Foreskin keratinocyte (primary cell): ENCODE results near the genes TPRKB and DCTN1.

GRCh38 chr2:72994636-72995077, 76.9 kb downstream of the SFXN5 start:
- RAMPAGE, total RNA, result no peak

- RAMPAGE, total RNA, result no peak
Observed at GRCh38 chr2:73072071-73072629, 638 bp upstream of the SFXN5 start.

- RAMPAGE, total RNA, result start-site peak on the minus strand at chr2:73737302-73737323, 99 and 65 reads in 2 replicates
Observed at GRCh38 chr2:73736586-73737798, at the start of gene TPRKB. Gene TPRKB, minus strand, starts transcription at chr2:73737345.

DNA sequence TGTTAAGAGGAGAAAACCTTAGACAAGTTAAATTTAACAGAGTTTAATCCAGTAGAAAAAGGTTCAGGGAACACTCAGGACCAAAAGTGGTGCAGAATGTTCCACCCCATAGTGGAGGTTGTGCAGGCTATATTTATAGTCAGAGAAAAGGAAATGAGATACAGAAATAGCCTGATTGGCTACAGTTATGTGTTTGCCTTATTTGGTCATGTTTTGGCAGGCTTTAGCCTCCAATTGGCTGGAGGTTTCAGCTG, 4.1 kb downstream of the STAMBP start:
- RAMPAGE, total RNA, result no peak

GRCh38 chr2:73870075-73870600, 22.7 kb upstream of the ACTG2 start:
- RAMPAGE, total RNA, result no peak

- RAMPAGE, total RNA, result no peak
Observed at GRCh38 chr2:73896270-73897050, 3.7 kb downstream of the ACTG2 start.

- RAMPAGE, total RNA, result no peak
Observed at GRCh38 chr2:73916569-73917019, 10.1 kb upstream of the DGUOK start.

- RAMPAGE, total RNA, result no peak
Observed at GRCh38 chr2:73920517-73920716, 6.3 kb upstream of the DGUOK start.

DNA sequence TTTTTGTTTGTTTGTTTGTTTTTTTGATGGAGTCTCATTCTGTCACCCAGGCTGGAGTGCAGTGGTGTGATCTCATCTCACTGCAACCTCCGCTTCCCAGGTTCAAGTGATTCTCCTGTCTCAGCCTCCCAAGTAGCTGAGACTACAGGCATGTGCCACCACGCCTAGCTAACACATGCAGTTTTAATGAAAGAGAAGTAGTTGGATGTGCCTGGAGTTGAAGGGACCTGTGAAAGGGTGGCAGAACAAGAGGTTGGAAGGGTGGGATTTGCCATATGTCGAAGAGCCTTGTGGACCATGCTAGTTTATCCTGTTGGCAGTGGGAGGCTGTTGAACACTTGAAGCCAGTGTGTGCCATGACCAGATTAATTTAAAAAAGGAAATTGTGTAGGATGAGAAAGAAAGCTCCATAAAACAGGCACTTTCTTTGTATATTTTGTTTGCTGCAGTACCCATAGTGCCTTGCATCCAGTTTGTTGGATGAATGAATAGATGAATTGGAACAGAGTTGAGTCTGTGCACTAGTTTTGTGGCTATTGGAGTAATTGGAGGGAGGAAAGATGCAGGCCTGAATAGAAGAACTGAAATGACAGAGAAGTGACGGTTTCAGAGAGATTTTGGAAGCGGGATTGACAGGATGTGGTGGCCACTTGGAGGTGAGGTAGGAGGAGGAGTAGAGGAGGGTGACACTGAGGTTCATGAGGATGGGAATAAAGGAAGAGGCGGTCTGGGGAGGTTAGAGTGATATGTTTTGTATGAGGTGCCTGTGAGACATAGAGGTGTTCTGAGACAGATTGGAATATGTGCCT, 4.8 kb downstream of the DGUOK start:
- RAMPAGE, total RNA, result no peak

- RAMPAGE, total RNA, result no peak
Observed at GRCh38 chr2:74039645-74040283, 55.1 kb downstream of the TET3 start.

- RAMPAGE, total RNA, result no peak
Observed at GRCh38 chr2:74105872-74106282, 41.8 kb downstream of the BOLA3 start.

GRCh38 chr2:74379572-74380574, at the start of gene DCTN1:
Gene DCTN1, minus strand, starts transcription at chr2:74380311.
- RAMPAGE, total RNA, result no peak

- RAMPAGE, total RNA, result no peak
Observed at GRCh38 chr2:74461358-74462342, 3.4 kb downstream of the WBP1 start.

DNA sequence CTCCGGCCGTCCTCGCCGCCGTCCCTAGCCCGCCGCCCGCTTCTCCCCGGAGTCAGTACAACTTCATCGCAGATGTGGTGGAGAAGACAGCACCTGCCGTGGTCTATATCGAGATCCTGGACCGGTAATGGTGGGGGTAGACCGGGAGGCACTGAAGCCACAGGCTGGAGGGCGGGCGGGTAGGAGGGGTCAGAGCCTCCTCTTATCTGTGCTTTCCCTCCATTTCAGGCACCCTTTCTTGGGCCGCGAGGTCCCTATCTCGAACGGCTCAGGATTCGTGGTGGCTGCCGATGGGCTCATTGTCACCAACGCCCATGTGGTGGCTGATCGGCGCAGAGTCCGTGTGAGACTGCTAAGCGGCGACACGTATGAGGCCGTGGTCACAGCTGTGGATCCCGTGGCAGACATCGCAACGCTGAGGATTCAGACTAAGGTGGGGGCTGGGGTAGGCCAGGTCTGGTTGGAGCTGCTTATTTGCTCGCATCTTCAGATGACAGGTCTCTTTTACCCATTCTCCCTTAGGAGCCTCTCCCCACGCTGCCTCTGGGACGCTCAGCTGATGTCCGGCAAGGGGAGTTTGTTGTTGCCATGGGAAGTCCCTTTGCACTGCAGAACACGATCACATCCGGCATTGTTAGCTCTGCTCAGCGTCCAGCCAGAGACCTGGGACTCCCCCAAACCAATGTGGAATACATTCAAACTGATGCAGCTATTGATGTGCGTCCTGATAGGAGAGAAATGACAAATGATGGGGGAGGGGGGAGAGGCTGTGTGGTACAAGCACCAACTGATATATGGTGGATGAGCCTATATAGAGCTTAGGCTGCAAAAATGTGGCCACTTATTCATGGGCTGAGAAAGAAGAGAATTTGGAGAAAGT, 896 bp downstream of the HTRA2 start:
- RAMPAGE, total RNA, result no peak

DNA sequence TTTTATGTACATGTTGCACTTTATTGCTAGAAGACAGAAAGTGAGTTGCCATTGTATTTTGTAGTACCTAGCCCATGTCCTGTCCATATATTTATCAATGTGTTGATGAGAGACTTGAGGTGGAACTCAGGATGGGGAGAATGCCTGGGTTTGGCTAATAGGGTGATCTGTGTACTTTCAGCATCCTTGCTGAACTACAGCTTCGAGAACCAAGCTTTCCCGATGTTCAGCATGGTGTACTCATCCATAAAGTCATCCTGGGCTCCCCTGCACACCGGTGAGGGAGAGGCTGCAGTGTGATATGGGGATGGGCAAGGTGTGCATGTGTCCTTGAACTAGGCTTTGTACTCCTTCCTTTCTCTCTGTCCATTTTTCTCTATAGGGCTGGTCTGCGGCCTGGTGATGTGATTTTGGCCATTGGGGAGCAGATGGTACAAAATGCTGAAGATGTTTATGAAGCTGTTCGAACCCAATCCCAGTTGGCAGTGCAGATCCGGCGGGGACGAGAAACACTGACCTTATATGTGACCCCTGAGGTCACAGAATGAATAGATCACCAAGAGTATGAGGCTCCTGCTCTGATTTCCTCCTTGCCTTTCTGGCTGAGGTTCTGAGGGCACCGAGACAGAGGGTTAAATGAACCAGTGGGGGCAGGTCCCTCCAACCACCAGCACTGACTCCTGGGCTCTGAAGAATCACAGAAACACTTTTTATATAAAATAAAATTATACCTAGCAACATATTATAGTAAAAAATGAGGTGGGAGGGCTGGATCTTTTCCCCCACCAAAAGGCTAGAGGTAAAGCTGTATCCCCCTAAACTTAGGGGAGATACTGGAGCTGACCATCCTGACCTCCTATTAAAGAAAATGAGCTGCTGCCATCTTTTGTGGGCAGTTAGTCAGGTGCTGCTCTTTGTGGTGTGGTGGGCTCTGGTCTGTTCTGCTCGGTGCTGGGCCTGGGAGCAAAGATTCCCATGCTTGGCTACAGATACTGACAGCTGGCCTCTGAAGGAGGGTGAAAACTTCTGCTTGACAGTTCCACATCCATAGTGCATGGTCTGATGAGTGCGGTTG, 3.0 kb downstream of the HTRA2 start:
- RAMPAGE, total RNA, result no peak

GRCh38 chr2:74540116-74540484, 10.4 kb downstream of the HTRA2 start:
- RAMPAGE, total RNA, result no peak

GRCh38 chr2:74695595-74696238, 41.7 kb downstream of the SEMA4F start:
- RAMPAGE, total RNA, result no peak

DNA sequence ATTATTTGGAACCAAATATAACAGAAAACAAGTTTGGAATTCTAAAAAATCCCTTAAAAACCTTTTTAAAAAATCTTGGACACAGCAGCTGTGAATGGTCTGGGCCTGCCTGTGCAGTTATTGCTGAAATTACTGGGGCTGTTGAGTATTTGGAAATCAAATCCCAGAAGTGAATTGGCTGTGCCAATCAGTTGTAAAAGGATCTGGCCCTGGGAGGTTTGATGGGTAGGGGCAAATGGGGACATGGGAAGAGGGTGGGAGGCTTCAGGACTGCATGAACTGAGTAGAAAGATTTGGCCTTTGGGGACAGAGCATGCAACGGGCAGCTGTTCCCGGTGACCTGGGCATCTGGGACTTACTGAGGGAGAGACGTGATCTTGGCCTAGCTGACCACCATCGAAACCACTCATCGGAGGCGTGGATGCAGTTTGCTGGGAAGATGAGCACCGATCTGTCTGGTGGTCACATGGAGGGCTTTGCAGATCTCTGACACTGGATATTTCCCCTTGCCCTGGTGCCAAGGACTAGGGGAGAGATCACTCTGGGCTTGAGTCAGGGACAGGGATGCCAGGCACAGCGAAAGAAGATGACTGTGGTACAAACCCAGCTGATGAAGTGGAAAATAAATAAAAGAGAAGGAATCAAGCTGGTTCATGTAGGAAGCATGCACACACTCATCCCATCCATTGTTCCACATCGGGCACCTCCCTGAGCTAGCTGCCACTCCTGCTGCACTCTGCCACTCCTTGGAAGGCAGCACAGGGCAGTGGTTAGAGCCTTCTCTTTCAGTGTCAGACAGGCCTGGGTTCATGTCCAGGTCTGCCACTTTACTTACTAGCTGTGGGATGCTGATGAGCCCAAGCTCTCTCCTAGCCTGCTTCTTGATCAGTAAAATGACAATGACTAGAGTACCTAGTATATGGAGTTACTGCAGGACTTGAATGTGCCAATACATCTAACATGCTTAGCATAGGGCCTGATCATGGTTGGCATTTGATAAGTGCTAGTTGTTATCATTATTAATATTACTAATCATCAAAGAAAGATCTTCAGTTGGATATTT, 58.5 kb downstream of the SEMA4F start:
- RAMPAGE, total RNA, result no peak

DNA sequence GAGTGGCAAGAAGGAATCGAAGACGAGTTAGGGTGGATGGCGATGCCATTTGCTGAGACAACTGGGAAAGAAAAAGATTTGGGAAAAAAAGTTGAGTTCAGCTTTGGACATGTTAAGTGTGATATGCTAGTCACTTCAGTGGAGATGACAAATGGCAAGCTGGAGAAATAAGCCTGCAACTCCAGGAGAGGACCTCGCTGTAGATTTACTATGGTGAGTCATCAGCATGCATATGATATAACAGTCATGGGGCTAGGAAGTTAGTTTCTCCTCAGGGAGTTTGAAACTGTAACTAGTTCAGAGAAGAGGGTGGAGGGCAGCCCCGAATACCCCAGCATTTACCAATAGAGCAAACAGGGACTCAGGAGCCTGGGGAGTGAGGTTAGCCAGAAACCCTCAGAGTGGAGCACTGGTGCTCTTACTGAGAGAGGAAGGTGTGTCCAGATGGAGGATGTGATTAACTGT, 2.0 kb upstream of the HK2 start:
- RAMPAGE, total RNA, result no peak

DNA sequence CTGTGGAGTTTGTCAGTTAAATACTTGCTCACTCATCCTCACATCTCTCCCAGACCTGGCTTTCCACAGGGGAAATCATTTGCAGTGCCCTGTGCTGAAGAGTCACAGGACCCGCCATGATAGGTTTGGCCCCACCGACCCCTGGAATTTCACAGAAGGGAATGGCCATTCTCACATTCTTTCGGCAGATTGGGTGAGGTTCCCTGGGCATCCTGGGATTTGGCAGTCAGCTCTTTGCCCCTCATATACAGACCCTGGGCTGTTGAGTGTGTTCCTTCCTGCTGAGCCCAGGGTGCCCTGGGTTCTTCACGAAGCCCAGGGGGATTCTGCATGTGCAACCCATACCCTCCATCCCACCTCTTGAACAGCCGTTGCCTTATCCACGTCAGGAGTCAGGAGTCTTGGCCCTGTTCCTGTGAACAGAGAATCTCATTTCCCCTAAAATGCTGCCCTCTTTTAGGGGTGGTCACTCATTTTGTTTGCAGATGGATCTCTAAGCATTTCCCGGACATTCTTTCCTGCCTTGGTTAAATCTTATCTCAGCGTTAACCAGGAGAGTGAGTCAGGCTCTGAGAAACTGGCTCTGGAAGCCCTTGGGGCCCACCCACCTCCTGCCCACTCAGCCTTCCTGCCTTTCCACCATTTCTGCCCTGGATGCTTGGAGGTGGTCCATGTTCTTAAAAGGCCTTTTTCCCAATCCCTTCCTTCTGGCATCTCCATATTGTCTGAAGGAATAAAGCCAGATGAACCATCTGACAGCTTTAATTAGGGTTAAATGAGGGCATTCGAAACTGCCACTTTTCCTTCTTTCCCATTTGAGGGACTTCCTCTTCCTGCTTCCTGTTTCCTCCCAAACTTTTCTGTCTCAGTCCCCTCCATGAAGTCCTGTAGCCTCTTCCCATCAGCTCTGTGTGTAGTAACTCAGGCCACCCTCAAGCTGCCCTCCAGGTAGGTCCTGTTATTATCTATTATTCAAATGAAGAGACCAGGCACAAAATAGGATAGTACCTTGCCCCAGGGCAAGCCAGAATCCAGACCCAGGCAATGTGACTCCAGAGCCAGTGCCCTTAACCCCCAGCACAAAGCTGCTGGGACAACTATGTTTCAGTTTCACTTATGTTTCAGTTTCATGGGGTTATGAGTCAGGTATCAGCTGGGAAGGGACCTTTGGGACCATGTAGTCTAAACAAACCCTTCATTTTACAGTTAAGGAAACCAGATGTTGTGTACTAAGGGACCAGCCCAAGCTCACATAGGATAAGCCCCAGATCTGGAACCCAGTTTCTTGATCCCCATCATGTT, 9.5 kb downstream of the HK2 start:
- RAMPAGE, total RNA, result no peak